ENCODE results near the gene SNX9.

GRCh38 chr6:156778175-156778518 is 969 bp downstream of the ARID1B start:
- PRO-cap = bidirectional peak, plus-strand start at chr6:156778466, minus-strand start at chr6:156778334
- RAMPAGE, long total RNA, 4 experiments = no peak in any of the 4 experiments

GRCh38 chr6:156778519-156779097 is 1.4 kb downstream of the ARID1B start:
- PRO-cap = bidirectional peak, plus-strand start at chr6:156778944, minus-strand start at chr6:156778878
- RAMPAGE, long total RNA, 4 experiments = no peak in any of the 4 experiments

- PRO-cap = no peak
- RAMPAGE, long total RNA, 4 experiments = no peak in any of the 4 experiments
Observed at GRCh38 chr6:156816476-156816838, 39.3 kb downstream of the ARID1B start.

- PRO-cap = no peak
- RAMPAGE, long total RNA, 4 experiments = no peak in any of the 4 experiments
Observed at GRCh38 chr6:156822302-156823447, 45.5 kb downstream of the ARID1B start.

- PRO-cap = no peak
- RAMPAGE, long total RNA, 4 experiments = no peak in any of the 4 experiments
Observed at GRCh38 chr6:156932986-156934031, 156.1 kb downstream of the ARID1B start.

- PRO-cap = no peak
- RAMPAGE, long total RNA, 4 experiments = no peak in any of the 4 experiments
Observed at GRCh38 chr6:156937294-156937873, 160.2 kb downstream of the ARID1B start.

DNA sequence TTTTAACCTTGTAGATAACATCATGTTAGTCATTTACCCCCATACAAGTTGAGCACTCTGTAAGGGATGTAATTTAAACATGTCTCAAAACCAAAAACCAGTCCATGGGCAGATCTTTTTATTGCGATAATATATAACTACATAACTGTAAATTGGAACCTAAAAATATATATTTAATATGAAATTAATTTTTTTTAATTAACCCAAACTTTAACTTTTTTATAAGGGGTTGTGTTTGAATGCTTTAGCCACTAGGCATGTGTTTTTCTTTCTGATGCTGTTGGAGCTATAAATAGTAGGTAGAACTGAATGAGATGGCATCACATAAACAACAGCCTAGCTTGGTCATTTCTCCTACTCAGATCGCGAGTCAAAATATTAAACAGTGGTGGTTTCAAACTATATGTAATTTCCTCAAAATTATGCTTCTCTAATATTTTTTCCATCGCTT is 243.1 kb downstream of the ARID1B start:
- PRO-cap = no peak
- RAMPAGE, long total RNA, 4 experiments = no peak in any of the 4 experiments

GRCh38 chr6:157029818-157030502 is 252.8 kb downstream of the ARID1B start:
- PRO-cap = no peak
- RAMPAGE, long total RNA, 4 experiments = no peak in any of the 4 experiments

GRCh38 chr6:157050641-157051280 is 272.6 kb downstream of the TMEM242 start:
- PRO-cap = no peak
- RAMPAGE, long total RNA, 4 experiments = no peak in any of the 4 experiments

- PRO-cap = no peak
- RAMPAGE, long total RNA, 4 experiments = no peak in any of the 4 experiments
Observed at GRCh38 chr6:157062317-157062839, 260.9 kb downstream of the TMEM242 start.

DNA sequence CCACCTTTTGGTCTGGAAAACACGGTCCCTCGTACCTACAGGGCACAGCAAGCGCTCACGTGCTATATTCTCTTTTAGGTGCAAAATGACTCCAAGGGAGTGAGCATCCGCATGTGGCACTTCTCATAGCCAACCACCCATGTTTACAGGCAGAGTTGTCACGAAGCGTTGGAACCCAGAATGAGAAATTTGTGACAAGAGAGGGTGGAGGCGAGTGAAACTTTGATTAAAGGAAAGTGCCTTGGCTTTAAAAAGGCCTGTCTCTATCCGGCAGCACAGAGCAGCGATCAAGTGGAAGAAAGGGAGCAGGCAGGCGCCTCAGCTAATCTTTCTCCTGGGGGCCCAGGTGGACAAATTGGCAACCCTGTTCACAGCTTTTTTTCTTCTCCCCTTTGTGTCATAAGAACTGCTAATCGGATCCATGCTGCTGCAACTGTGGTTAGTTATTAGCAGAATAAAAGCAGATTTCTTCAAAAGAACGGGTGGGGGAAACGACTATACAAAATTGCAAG is 225.8 kb downstream of the TMEM242 start:
- PRO-cap = no peak
- RAMPAGE, long total RNA, 4 experiments = no peak in any of the 4 experiments

- PRO-cap = no peak
- RAMPAGE, long total RNA, 4 experiments = no peak in any of the 4 experiments
Observed at GRCh38 chr6:157120283-157120697, 203.0 kb downstream of the TMEM242 start.

GRCh38 chr6:157200722-157201534 is 122.4 kb downstream of the TMEM242 start:
- PRO-cap = no peak
- RAMPAGE, long total RNA, 4 experiments = no peak in any of the 4 experiments

- PRO-cap = no peak
- RAMPAGE, long total RNA, 4 experiments = no peak in any of the 4 experiments
Observed at GRCh38 chr6:157216742-157217214, 106.5 kb downstream of the TMEM242 start.

DNA sequence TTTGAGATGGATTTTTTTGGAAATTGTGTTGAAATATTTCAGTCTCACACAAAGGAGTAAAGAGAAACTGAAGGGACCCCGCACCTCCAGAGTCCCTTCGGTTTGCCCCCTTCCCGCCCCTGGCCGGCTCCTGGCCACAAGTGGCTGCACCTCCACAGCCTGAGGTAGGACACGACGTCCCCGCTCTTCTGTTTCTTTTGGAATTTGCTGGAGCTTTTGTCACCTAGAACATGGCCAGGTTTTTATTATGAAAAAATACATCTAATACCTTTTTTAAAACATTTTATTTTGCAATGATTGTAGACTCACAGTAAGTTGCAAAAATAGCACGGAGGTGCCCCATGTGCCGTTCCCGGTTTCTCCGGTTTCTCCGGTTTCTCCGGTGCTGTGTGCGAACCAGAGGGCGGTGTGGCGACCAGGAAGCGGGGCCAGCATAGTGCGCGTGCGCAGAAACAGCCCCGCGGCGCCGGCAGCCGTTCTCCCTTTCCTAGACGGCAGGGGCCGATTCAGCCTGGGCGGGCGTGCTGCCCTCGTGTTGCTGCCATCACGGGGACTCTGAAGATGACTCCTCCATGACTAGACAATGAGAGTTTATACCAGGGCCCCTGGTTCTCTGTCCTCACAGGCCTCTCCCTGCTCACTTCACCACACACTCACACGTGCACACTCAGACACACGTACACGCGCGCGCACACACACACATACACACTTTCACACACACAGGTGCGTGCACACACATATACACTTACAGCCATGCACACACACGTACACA is 102.2 kb downstream of the TMEM242 start:
- PRO-cap = no peak
- RAMPAGE, long total RNA, 4 experiments = no peak in any of the 4 experiments

GRCh38 chr6:157244074-157244607 is 79.2 kb downstream of the TMEM242 start:
- PRO-cap = no peak
- RAMPAGE, long total RNA, 4 experiments = no peak in any of the 4 experiments

DNA sequence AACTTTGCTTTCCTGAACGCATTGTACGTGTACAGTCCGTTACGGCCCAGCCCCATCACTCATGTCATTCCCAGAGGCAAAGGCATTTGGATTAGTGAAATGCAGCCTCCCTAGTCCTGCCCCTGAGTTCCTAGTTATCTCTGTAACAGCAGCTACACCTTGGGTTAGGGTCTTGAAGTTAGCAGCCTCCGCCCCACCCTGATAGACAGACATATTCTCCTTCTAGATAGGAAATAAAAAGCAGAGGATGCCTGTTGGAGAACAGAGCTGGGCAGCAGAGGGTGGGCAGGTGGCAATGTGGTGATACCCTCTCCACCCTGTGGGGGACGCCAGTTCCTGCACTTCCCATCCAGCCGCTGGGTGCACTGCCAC is 80.4 kb downstream of the ZDHHC14 start:
- PRO-cap = no peak
- RAMPAGE, long total RNA, 4 experiments = no peak in any of the 4 experiments

- PRO-cap = no peak
- RAMPAGE, long total RNA, 4 experiments = no peak in any of the 4 experiments
Observed at GRCh38 chr6:157527372-157528050, 146.5 kb downstream of the ZDHHC14 start.

DNA sequence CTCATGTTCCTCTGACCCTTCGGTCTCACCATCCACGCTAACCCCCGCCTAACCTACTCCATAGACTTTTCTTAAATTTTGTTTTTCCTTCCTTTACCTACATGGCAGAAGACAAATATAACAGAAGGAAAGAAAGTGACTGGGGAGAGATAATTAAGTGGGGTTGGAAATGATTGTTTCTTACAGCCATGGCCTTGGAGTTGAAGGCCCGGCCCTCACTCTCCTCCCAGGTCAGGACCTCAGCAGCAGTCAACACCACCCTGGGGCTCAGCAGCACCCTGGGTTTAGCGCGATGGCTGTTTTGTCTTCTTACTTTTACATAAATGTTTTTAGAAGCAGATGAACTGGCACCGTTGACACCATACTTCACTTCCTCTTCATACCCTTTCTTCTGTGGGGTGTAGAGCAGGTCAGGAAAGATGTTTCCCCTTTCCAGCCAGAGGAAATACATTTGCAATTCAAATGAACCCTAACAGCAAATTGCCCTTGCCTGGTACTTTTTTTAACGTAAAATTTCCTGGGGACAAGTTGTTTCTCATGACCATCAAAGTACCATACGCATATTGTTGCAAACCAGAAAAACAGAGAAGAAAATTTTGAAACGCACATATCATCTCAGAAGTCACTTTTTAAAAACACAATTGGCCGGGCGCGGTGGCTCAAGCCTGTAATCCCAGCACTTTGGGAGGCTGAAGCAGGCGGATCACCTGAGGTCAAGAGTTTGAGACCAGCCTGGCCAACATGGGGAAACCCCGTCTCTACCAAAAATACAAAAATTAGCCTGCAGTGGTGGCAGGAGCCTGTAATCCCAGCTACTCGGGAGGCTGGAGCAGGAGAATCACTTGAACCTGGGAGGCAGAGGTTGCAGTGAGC is 54.7 kb upstream of the SNX9 start:
- PRO-cap = no peak
- RAMPAGE, long total RNA, 4 experiments = no peak in any of the 4 experiments

GRCh38 chr6:157822293-157823545 is at the start of gene SNX9:
SNX9 (plus strand) TSS chr6:157823246.
- PRO-cap = bidirectional peak, plus-strand start at chr6:157823222, minus-strand start at chr6:157823146
- RAMPAGE, long total RNA, 4 experiments = no peak in any of the 4 experiments